ENCODE measurements around a stretch of chr2.

DNA sequence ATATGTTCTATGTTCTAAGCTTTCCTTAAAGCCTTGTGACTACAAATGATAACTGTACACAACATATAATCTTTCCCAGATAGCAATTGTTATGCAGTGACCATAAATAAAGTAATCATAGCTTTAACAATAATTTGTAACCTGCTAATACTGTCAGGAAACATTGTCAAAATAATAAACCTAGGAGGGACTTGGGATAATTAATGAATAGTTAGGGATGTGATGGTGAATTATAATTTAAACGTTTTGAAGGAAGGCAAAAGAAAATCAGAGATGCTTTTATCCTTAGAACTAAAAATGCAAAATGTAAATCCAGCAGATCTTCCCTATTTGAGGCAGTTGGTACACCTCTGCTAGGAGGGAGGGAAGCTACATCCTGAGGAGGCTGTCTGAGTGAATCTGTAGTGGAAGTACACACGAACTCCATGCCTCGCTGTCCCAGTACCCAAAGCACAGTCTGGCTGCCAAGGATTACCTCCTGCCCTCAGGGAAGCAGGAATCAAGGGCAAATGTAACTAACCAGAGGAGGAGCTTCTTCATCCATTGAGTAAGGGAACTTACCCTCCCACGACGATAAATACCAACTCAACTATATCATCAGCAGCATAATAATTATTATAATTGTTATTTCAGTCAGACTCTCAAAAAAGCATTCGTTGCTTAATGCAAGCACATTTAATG lies 1.9 kb downstream of the DHRS9 start:
- RRBS: no CpG with 5 or more reads among the region's 6 CpGs

DNA sequence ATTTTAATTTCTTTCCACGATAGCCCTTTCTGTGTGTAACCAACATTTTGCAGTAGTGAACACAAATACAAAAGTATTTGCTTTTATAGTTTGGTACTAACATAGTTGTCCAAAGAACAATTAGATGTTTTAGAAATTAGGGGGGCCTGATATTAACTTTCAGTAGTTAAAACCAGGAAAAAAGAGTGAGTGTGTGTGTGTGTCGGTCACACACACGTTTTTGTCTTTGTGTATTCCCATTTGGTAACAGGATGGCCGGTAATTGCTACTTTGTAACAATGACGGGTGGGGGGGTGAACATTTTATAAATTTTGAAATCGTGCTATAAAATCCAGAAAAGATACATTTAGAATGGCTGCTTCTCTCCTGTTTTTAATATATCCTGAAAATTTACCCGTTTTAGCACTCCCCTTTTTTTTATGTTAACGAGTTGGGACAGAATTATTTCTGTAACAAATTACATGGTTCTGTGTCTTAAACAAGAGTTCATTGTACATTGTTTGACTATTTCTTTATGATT lies 1.6 kb downstream of the PPIG start:
- RRBS: no CpG with 5 or more reads among the region's 8 CpGs

GRCh38 chr2:169716436-169716891 lies 17.2 kb upstream of the KLHL23 start:
- RRBS: 71% methylated on average over 1 of the region's 9 CpGs

DNA sequence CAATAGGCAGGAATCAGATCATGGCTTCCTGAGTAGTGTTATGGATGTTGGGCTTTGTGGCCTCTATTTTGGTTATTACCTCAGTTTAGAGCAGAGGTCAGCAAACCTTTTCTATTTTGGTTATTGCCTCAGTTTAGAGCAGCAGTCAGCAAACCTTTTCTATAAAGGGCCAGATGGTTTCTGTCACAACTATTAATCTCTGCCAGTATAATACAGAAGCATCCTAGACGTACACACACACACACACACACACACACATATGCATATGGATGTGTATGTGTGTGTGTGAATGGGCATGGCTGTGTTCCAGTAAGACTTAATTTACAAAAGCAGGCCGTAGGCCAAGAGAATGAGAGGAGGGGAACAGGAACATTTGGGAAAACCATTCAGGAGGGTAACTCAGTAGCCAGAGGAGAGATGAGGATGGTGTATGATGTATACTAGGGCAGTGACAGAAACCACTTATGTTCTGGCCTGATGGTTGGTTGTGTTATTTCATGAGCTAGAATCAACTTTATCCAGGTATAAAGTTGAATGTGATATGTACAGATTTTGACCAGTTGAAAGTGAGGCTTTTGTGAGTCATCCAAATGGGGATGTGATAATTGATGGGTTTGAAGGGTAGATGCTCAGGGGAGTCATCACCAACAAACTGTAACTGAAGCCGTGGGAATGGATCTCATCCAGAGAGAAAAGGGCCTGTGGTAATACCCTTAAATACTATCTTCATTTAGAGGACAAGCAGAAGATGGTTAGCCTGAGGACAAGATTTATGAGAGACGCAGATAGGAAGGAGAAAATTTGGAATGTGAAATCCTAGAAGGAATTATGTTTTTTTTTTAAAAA lies 90.8 kb upstream of the MYO3B start:
- RRBS: no CpG with 5 or more reads among the region's 4 CpGs

- RRBS: no CpG with 5 or more reads among the region's 4 CpGs
Observed at GRCh38 chr2:170221520-170222171, 43.7 kb downstream of the MYO3B start.

- RRBS: 4% methylated on average over 18 of the region's 66 CpGs
Observed at GRCh38 chr2:170817822-170818738, 1.4 kb downstream of the GAD1 start.

DNA sequence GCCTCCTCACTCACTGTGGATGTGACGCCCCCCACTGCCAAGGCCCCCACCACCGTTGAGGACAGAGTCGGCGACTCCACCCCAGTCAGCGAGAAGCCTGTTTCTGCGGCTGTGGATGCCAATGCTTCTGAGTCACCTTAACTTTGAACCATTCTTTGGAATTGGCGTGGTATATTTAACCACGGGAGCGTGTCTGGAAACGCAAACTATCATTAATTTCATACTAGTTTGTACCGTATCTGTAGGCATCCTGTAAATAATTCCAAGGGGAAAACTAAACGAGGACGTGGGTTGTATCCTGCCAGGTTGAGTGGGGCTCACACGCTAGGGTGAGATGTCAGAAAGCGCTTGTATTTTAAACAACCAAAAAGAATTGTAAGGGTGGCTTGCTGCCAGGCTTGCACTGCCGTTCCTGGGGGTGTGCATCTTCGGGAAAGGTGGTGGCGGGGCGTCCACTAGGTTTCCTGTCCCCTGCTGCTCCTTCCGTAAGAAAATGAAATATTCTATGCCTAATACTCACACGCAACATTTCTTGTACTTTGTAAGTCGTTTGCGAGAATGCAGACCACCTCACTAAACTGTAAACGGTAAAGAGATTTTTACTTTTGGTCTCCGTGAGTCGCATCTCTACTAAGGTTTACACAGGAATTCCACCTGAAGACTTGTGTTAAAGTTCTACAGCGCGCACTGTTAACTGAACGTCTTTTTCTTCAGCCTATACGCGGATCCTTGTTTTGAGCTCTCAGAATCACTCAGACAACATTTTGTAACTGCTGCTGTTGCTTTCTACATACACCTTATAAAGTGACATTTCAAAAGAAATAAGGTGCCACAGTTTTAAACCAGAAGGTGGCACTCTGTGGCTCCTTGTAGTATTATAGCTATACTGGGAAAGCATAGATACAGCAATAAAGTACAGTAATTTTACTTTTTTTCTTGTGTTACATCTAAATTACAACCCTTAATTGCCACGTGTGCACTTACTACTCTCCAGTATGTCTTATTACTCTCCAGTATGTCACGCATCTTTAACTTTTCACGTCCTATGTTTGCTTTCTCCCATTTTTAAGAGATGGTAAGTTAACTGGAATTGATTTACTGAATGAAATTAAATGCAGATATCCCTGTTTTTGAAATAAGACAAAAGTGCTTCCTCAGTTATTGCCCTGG lies 37.3 kb downstream of the GORASP2 start:
- RRBS: no CpG with 5 or more reads among the region's 34 CpGs

DNA sequence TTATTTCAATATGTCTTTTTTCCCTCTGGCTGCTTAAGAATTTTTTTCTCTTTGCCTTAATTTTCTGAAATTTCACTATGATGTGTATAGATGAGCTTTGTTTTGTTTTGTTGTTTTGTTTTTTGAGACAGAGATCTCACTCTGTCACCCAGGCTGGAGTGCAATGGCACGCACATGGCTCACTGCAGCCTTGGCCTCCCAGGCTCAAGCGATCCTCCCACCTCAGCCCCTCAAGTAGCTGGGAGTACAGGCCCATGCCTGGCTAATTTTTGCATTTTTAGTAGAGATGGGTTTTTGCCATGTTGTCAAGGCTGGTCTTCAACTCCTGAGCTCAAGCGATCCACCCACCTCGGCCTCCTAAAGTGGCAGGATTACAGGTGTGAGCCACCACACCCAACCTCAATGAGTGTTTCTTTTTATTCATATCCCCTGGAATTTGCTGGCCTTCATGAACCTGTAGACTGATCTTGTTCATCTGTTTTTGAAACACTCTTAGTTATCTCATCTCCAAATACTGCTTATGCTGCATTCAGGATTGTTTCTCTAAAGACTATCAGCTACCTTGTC lies 110.2 kb downstream of the GORASP2 start:
- RRBS: no CpG with 5 or more reads among the region's 4 CpGs

- RRBS: no CpG with 5 or more reads among the region's 5 CpGs
Observed at GRCh38 chr2:171083661-171084423, 76.9 kb downstream of the TLK1 start.

GRCh38 chr2:171326082-171326571 lies 107.7 kb downstream of the METTL8 start:
- RRBS: no CpG with 5 or more reads among the region's 3 CpGs

DNA sequence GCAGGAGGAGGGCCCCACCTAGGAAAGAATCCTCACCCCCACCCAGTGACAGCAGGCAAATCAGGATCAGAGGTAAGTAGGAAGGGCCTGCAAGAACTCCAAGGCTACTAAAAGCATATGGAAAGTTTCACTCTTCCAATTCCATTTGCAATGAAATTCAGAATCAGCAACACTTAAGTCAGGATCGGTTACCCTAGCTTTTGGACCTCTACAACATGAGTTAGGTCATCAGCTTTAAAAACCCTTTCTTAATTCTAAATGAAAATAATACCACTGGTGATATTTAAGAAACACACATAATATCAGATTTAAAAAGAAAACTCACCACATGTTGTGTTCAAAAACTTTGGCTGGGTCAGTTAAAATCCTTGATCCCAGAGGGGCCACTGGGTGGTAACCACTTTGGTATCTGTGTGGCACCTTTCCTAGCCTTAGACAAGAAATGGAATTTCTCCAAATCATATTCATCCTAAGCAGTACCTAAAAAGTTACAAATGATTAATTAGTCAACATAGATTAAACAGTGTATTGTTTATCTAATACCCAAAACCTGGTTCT lies 42.0 kb downstream of the METTL8 start:
- RRBS: no CpG with 5 or more reads among the region's 1 CpG

DNA sequence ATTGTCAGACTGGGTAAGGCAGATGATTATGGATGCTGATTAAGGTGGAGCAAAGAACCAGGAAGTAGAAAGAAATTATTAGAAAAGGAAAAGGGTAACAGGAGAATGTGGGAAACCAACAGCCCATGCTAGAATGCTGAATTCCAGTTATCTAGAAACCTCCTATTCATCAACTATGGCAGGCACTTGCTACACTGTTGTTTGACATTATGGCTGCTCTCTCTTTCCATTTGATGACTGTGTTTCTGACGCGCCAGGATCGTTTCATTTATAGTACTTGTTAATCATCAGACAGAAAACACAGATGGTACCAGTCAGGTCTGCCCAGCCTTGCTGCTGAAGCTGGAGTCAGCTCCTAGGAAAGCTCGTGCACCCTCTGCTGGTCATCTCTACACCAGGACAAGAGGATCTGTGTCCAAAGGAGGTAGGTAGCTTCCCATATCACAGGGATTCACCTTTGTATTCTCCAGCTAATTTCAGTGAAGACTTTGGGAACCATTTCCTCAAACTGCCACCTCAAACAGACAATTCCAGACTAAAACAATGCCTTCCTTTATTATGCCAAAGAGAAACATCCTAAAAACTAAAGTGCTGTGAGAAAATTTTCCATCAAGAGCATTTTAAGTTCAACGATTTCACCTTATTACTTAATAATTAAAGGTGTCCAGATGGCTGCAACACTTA lies 17.8 kb downstream of the METTL8 start:
- RRBS: no CpG with 5 or more reads among the region's 5 CpGs

DNA sequence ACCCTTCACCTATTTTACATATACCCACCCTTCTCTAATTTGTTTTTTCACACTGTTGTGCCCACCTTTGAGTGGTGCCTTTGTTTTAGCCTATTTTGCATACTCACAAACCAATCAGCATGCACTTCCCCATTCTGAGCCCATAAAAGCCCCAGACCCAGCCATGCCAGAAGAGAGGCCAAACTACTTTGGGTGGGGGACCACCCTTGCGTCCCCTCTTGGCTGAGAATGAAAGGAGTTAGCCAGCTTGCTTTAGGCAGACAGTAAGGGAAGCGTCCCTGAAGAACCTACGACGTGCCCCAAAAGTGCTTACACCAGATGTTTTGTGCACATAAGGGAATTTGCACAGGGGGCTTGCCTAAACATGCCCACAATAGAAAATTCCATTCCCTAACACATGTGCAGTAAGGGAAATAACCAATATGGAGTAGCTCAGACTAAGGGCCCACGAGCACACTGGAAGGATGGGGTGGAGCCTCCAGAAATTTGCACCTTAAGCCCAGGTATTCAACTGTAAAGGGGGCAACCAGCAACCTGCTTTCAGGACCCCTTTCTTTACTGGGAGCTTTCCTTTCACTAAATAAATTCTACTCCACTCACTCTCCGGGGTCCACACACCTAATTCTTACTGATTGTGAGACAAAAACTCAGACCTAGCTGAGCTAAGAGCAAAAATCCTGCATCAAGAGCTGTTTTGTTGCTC lies 2.8 kb downstream of the METTL8 start:
- RRBS: no CpG with 5 or more reads among the region's 6 CpGs

- RRBS: no CpG with 5 or more reads among the region's 7 CpGs
Observed at GRCh38 chr2:171524006-171524454, 1.8 kb downstream of the CYBRD1 start.

GRCh38 chr2:171547256-171547794 lies 25.1 kb downstream of the CYBRD1 start:
- RRBS: no CpG with 5 or more reads among the region's 1 CpG

- RRBS: no CpG with 5 or more reads among the region's 16 CpGs
Observed at GRCh38 chr2:171573958-171574409, 51.7 kb downstream of the CYBRD1 start.

- RRBS: no CpG with 5 or more reads among the region's 7 CpGs
Observed at GRCh38 chr2:171699712-171700336, 12.6 kb downstream of the DYNC1I2 start.

GRCh38 chr2:172083124-172083627 lies 2.1 kb upstream of the DLX1 start:
- RRBS: 5% methylated on average over 25 of the region's 36 CpGs

- RRBS: 15% methylated on average over 20 of the region's 29 CpGs
Observed at GRCh38 chr2:172086940-172087483, 1.7 kb downstream of the DLX1 start.

Data from zone of skin (tissue), 1 donor.